Epithelial cell of alveolus of lung (primary cell): ENCODE results near the genes SORBS1, DNTT and ARHGAP19.

- RAMPAGE, long total RNA, result no peak
- RRBS, result 1% methylated on average over 13 of the region's 41 CpGs
Measured at GRCh38 chr10:95561133-95561477, at the start of gene SORBS1. TSS of gene SORBS1 (minus strand) at chr10:95561371.

DNA sequence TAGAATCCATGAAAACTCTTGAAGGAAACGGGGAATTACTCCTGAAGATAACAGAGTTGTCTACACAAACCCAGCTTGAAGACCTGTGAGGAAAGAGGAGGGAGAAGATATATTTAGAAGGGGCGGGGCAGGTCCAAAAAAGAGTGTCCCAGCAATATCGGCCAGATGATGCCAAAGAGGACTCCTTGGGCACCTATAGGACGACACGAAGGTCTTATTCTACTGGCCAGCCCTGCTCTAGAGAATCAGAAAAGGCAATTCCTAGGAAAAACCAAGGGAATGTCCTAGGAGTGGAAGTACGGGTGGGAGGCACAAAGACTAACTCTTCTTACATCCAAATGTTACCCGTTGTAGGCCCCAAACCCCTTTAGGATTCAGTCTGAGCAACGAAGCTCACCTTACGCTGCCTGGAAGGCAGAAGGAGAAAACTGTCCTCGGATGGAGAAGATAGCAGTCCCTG lies 741 bp downstream of the TCTN3 start:
- RAMPAGE, long total RNA, result no peak
- RRBS, result no CpG with 5 or more reads among the region's 10 CpGs

DNA sequence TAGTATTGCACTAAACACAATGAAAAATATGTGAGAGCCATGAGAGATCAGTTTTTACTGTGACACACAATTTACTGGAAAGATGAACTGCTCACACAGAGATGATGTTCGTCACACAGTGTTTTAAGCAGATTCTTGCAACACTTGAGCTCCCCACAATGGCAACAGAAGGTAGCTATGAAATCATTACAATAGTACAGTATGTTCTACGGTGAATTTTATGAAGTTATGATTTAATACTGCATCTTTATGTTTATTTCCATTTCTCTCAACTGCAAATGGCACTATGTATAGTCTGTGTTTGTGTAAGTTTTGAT lies 27.4 kb upstream of the ENTPD1 start:
- RAMPAGE, long total RNA, result no peak
- RRBS, result no CpG with 5 or more reads among the region's 2 CpGs

- RAMPAGE, long total RNA, result no peak
- RRBS, result no CpG with 5 or more reads among the region's 6 CpGs
Measured at GRCh38 chr10:96138513-96139168, 8.5 kb downstream of the ZNF518A start.

DNA sequence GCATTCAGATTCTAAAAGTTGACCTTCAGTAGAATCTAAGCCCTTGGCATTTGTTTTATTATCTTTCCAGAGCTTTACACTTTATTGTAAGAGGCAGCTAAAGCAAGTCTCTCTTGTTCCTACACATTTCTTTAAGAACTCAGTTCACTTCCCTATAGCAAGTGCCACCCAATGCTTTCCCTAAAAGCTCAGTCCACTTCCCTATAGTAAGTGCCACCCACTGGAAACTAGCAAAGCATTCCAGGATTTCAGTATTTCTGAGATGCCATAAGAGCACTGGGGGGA lies 403 bp downstream of the BLNK start:
- RAMPAGE, long total RNA, result no peak

DNA sequence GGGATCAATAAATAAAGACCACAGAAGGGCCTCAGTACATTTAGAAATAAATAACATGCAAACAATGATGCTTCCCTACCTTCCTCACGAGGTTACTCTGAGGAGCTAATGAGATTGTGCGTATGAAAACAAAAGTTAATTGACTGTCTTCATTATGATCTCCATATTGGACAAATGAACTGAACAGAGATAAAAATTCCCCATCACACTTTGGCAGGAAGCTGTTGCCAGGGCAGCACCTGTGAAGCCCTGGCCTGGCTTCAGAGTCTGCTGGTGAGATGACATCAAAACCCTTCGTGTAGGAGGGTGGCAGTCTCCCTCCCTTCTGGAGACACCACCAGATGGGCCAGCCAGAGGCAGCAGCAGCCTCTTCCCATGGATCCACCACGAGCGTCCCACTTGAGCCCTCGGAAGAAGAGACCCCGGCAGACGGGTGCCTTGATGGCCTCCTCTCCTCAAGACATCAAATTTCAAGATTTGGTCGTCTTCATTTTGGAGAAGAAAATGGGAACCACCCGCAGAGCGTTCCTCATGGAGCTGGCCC lies at the start of gene DNTT:
Gene DNTT, plus strand, starts transcription at position 312 of the 544 bp plus-strand sequence.
- RAMPAGE, long total RNA, result no peak
- RRBS, result no CpG with 5 or more reads among the region's 11 CpGs

GRCh38 chr10:96557084-96557998 lies 29.5 kb downstream of the TM9SF3 start:
- RAMPAGE, long total RNA, result no peak
- RRBS, result no CpG with 5 or more reads among the region's 8 CpGs

DNA sequence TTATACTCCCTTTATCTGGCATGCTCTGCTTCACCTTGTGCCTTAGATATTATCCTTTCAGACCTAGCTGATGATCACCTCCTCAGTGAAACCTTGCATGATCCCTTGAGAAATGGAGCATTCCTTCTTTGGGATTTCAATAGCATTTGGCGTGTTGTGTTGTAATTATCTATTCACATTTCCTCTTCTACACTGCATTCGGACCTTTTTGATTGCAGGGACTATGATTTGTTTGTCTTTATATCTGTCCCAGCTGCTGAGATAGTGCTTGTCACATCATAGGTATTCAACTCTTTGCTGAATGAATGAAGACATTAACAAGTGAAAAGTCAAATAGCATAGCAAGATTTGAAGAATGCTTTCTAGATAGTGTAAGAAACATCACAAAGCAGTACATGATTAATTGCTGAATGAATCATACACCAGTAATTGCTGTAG lies 1.9 kb upstream of the TM9SF3 start:
- RAMPAGE, long total RNA, result no peak
- RRBS, result no CpG with 5 or more reads among the region's 2 CpGs

GRCh38 chr10:96637617-96638173 lies 50.9 kb upstream of the TM9SF3 start:
- RAMPAGE, long total RNA, result no peak
- RRBS, result no CpG with 5 or more reads among the region's 5 CpGs

DNA sequence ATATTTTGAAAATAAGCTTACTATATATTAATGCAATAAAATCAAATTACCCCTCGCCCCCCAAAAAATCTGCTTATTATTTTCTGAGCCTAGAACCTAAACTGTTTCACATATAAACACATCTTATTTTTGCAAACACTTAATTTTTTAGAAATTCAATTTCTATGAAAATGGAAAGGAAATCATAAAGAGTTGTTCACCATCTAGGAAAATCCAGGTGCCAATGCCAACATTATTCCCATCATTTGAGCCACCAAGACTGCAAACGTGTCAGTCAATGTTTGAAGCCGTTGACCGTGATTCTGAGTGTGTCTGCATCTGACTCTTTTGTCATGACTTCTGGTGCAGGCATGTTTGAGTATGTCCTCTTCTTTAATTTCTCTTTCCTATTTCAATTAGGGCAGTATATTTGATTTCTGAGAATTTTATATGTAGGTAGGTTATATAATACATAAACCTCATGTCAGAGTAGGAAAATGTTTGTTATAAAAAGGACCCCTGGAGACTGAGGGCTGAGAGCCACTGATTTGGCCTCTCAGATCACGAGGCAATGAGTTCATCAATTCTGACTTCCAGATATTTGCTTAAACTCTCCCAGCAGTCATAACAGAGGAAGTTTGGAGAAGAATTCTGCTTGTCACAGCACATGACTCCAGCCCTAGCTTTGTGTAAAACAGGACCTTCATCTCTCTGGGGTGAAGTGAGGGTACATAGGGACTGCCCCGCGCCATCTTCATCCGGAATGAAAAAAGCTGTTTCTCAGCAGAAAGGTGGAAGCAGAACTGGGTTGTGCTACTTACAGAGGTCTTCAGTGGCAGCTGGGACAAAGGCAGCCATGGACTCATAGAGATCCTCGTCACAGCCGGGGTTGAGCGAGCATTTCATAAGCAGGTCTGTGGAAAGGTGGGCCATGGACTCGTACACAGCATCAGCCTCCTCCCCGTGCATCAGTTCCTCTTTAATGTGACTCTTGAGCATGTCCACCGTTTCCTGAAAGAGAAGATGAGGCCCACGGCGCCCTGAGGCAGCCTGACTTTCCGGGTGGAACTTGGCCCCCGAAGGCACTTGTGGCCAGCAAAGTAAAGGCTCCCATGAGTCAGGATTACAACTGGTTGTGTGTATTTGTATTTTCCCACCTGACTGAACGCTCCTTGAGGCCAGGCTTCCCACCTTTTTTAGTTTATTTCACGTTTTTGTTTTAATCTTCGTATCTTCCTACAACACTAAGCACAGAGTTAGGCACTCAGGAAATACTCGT lies 58.3 kb upstream of the TM9SF3 start:
- RAMPAGE, long total RNA, result no peak
- RRBS, result no CpG with 5 or more reads among the region's 22 CpGs

- RAMPAGE, long total RNA, result no peak
- RRBS, result no CpG with 5 or more reads among the region's 12 CpGs
Measured at GRCh38 chr10:96650932-96651686, 64.3 kb upstream of the TM9SF3 start.

- RAMPAGE, long total RNA, result no peak
- RRBS, result no CpG with 5 or more reads among the region's 36 CpGs
Measured at GRCh38 chr10:96719116-96720344, 784 bp downstream of the PIK3AP1 start.

DNA sequence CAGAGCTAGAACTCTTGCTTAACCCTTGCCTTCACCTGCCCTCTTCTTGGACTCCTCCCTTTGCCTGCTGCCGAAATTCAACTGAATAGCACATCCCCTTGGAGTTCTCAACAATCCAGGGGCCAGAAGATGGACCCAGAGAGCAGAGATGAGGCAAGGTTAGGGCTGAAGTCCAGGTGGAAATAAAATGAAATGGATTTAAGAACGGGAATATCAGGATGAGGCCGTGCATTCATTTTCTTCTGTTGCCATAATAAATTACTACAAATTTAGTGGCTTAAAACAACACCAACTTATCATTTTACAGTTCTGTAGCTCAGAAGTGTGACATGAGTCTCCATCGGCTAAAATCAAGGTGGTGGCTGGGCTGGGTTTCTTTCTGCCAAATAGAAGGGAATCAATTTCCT lies 998 bp upstream of the PIK3AP1 start:
- RAMPAGE, long total RNA, result no peak
- RRBS, result no CpG with 5 or more reads among the region's 4 CpGs

DNA sequence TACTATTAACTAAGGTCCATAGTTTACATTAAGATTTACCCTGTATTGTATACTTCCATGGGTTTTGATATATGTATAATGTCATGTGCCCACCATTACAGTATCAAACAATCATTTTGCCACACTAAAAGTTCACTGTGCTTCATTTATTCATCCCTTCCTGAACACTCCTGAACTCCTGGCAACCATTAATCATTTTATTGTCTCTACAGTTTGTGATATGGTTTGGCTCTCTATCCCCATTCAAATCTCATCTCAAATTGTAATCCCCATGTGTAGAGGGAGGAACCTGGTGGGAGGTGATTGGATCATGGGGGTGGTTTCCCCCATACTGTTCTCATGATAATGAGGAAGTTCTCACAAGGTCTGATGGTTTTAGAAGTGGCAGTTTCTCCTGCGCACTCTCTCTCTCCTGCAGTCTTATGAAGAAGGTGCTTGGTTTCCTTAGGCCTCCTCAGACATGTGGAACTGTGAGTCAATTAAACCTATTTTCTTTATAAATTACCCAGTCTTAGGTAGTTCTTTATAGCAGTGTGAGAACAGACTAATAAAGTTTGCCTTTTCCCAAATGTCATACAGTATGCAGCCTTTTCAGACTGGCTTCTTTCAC lies 16.9 kb upstream of the PIK3AP1 start:
- RAMPAGE, long total RNA, result no peak
- RRBS, result no CpG with 5 or more reads among the region's 1 CpG

GRCh38 chr10:96906968-96907706 lies 75.0 kb downstream of the LCOR start:
- RAMPAGE, long total RNA, result no peak
- RRBS, result no CpG with 5 or more reads among the region's 2 CpGs

DNA sequence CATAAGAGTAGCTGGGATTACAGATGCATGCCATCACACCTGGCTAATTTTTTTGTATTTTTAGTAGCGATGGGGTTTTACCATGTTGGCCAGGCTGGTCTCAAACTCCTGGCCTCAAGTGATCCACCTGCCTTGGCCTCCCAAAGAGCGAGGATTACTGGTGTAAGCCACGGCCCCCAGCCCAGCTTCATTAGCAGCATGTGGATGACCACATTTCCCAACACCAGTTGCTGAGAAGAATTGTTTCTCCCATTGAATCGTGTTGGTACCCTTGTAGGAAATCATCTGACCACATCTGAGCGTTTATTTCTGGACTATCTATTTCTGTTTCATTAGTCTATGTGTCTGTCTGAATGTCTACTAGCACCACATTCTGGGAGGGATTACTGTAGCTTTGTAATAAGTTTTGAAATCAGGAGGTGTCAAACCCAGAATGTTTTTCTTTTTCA lies 89.5 kb downstream of the LCOR start:
- RAMPAGE, long total RNA, result no peak
- RRBS, result no CpG with 5 or more reads among the region's 5 CpGs

DNA sequence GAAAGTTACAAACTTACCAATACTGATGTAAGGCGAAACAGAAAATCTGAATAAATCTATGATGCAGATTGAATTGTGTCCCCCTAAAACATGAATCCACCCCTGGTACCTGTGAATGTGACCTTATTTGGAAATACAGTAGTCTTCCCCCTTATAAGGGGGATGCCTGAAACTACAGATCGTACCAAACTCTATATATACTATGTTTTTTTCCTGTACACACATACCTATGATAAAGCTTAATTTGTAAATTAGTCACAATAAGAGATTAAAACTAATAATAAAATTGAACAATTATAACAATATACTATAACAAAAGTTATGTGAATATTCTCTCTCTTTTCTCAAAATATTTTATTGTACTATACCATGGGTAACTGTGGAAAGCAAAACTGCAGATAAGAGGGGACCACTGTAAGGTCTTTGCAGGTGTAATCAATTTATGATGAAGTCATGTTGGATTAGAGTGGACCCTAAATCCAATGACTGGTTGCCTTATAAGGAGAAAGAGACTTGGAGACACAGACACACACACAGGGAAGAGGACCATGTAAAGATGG lies 104.6 kb downstream of the LCOR start:
- RAMPAGE, long total RNA, result no peak
- RRBS, result no CpG with 5 or more reads among the region's 2 CpGs

GRCh38 chr10:97274867-97275264 lies 17.6 kb downstream of the ARHGAP19 start:
- RAMPAGE, long total RNA, result no peak
- RRBS, result no CpG with 5 or more reads among the region's 10 CpGs

DNA sequence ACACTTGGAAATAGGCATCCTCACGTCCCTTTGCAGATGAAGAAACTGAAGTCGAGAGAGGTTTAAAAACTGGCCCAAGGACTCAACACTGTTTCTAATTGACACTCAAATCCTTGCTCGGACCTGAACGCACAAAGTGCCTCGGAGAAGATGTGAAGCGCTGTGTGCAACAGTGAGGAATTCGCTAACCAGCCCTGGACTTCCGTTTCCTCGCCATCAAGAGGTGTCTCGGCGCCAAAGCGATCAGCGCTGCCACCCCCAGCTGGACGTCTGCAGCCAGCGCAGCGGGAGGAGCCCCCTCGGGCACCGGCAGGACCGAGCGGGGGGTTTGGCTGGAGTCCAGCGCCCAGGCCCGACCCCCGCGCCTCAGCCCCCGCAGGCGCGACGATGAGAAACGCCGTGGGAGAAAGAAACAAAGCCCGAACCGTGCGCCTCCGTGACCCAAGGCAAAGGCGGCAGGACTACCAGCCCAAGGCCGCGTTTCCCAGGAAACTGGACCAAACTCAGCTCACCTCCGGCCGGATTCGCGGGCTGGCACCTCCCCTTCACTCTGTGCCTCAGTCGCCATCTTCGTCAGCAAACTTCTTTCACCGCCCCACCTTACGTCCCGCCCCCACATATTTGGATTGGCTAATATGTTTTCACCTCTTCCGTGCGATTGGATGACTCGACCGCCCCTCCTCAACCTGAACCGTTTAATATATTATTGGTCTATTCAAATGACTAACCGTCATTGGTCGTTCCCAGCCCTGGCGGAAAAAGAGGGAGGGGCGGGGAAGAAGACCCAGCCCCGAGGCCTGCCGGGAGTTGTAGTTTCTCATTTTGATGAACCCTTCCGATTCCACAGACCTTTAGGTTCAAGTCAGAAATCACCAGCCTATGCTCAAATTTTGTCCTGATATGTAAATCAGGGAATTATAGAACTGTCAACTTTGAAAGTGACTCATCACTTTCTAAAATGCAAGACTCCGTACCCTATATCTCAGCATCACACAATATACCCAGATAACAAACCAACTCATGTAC lies at the start of gene ARHGAP19:
Gene ARHGAP19, minus strand, starts transcription at position 578 of the 1,026 bp plus-strand sequence.
- RAMPAGE, long total RNA, result no peak
- RRBS, result no CpG with 5 or more reads among the region's 59 CpGs

GRCh38 chr10:97494260-97494524 lies 4.0 kb downstream of the MMS19 start:
- RAMPAGE, long total RNA, result no peak
- RRBS, result no CpG with 5 or more reads among the region's 1 CpG